Heart (tissue), 3 donors: ENCODE data around the gene MEGF9.

GRCh38 chr9:120714141-120715111, at the start of gene MEGF9:
Gene MEGF9 (minus strand): TSS chr9:120714470.
- RAMPAGE, long total RNA, 2 experiments = no peak in any of the 2 experiments

GRCh38 chr9:120746764-120747301, 32.6 kb upstream of the MEGF9 start:
- RAMPAGE, long total RNA, 2 experiments = no peak in any of the 2 experiments

DNA sequence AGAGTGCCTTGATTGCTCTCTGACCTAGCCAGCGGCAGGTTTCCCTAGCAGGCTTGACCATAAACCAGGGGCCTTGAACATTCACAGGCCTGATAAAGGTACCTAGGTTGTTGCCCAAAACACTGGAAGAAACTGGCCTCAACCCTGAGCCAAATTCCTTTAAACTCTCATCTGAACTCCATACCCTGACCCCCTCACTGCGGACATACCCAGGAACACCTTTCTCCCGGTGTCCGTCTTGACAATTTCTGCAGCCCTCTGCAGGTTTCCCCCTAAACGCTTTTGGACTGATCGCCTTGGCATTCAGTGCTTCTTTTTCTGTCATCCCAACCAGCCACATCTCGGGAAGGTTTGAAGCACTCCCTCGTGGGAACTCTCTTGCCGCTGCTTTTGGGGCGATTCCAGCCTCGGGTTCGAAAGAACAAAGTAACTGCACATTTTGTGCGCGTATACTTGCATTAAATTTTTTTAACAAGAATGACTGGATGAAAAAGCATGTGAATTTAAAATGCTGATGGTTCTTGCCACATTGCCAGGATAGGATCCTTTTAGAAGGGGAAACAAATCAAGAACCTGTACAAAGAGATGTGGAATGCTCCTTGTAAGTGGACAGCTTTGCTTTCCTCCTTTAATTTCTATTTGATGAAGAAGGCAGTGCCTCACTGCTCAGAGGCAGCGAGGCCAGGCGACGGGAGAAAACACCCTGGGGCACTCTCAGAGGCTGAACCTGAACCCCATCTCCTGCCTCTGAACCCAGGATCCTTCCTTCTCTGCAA, 694 bp downstream of the PSMD5 start:
- RAMPAGE, long total RNA, 2 experiments = no peak in any of the 2 experiments

DNA sequence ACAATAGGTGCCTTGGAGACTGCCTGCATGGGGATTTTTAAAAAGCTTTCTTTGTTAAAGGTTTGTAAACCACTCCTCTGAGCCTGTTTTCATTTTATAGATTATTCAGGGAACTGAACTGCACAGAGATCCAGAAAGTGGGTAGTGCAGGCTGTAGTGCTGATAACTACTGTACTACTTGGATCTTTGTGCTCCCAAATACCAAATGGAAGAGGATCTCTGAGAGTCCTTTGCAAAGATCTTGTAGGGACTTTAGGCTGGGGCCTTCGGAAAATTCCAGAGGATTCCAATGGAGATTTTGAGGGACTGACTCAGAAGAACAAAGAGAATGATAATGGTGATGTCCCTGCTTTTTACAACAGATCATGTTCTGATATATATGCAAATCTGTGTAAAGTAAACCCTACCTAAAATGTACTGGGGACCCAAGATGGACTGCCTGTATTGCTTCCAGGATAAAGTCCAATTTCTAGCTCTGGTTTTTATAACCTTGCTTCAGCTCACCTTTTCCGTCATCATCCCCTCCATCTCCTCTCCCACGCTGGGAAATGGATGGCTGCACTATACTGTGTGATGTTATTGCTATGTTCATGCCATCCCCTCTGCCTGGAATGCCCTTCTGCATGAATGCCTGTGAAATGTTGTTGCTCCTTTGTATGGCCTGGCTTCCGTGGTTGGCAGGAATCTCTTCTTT, 9.6 kb upstream of the PSMD5 start:
- RAMPAGE, long total RNA, 2 experiments = no peak in any of the 2 experiments

- RAMPAGE, long total RNA, 2 experiments = no peak in any of the 2 experiments
These were observed 10.8 kb upstream of the PSMD5 start for GRCh38 chr9:120853225-120854128.

DNA sequence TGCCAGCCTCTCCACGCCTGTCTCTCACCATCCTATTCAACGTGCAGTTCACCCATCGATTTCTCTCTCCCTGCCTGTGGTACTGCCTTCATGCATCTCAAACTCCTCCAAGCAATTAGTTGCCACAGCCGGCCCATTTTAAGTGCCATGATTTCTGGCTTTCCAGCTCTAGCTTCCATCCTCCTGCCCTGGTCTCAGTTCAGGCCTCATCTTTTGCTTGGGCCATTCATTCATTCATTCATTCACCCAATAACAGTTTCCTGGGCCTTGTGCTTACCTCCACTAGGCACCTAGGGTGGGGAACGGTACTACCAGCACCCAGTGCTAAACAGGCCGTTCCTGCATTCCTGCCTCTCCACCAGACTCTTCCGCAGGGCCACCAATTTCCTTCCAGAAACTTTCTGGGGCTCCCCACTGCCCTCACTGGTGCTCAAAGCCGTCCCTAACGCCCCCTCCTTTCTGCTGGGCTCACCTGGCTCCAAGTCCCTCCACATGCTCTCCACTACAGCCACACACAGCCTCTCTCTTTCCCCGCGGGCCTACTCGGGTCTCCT, 1.5 kb downstream of the PHF19 start:
- RAMPAGE, long total RNA, 2 experiments = no peak in any of the 2 experiments

GRCh38 chr9:120905026-120905719, 21.4 kb downstream of the TRAF1 start:
- RAMPAGE, long total RNA, 2 experiments = no peak in any of the 2 experiments

- RAMPAGE, long total RNA, 2 experiments = no peak in any of the 2 experiments
These were observed 6.6 kb downstream of the TRAF1 start for GRCh38 chr9:120919851-120920479.

DNA sequence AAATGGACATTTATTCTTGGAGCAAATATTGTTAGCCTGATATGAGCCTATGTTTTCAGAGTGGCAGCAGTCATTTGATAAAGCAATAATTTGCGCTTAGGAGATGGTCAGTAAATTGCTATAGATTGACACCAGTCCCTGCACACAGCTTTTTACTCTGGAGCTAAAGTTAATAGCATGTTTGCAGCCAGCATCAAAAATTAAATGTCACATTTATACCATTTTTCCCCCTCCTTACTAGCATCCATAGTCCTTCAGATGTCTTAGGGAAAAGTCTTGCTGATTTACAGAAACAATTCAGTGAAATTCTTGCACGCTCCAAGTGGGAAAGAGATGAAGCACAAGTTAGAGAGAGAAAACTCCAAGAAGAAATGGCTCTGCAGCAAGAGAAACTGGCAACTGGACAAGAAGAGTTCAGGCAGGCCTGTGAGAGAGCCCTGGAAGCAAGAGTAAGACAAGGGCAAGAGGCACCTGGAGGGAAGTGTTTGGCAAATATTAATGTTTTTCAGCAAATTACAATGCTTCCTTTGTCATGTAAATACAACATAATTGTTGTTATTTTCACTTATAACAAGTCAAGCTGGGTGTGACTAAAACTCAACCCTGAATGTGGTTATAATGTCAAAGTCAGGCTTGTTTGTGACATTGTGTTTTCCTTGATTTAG, 60.4 kb downstream of the RAB14 start:
- RAMPAGE, long total RNA, 2 experiments = no peak in any of the 2 experiments

DNA sequence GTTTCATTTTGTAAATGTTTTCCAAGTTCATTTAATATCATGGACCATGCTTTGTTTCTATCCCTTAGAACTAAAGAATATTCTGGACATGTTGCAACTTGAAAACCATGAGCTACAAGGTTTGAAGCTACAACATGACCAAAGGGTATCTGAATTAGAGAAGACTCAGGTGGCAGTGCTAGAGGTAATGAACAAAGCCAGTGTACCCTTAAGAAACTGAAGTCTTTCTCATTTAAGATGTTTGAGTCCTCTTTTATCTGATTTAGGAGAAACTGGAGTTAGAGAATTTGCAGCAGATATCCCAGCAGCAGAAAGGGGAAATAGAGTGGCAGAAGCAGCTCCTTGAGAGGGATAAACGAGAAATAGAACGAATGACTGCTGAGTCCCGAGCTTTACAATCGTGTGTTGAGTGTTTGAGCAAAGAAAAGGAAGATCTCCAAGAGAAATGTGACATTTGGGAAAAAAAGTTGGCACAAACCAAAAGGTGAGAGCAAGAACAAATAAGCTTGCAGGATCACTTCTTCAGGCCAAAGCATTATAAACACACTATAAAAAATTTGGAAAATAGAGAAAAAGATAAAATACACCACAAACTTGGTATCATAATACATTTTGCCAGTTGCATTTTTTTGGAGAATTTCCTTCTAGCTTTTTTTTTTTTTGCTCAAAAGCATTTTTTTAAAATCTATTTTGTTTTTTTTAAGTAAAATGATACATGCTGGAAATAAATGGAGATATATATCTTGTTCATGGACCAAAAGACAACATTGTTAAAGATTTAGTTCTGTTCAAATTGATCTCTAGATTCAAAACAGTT, 39.7 kb downstream of the RAB14 start:
- RAMPAGE, long total RNA, 2 experiments = no peak in any of the 2 experiments

GRCh38 chr9:121220953-121221627, 19.4 kb upstream of the RAB14 start:
- RAMPAGE, long total RNA, 2 experiments = no peak in any of the 2 experiments

GRCh38 chr9:121278354-121279283, 10.7 kb downstream of the GSN start:
- RAMPAGE, long total RNA, 2 experiments = no peak in any of the 2 experiments

GRCh38 chr9:121286292-121287384, 18.7 kb downstream of the GSN start:
- RAMPAGE, long total RNA, 2 experiments = start-site peak on the plus strand in 1 of 2 experiments, at chr9:121286524-121286653 at its widest, 239 reads per replicate

GRCh38 chr9:121287385-121287750, 19.4 kb downstream of the GSN start:
- RAMPAGE, long total RNA, 2 experiments = no peak in any of the 2 experiments

DNA sequence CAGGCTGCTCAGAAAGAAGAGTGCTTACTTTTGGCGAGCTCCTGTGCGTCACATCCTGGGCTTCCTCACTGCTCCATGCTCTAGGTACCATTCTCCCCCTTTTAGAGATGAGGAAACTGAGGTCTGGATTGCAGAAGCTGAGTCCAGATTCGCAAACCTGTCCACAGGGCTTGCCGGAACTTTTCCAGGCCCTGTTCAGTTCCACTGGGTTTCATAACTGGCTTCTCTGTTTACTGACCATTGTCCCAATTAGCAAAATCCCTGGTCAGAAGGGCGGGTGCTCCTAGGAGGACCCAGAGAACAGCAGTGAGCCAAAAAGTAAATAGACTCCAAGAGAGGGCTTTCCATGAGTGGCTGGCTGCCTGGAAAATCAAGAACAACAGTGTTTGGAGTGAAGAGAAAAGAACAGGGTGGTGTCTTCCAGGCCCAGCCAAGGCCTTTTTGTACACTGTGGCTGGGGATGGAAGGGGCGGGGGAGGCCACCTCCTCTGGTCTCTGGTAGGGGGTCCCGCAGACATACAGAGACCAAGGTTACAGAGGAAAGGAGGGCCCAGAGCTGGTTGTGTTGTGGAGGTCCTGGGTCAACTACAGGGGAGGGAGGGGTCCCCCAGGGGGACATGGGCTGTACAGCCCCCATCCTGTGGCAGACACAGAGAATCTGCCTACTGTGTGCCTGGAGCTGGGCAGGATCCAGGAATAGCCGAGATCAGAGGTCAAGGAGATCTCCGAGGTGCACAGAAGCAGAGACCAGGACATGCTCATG, 27.3 kb downstream of the GSN start:
- RAMPAGE, long total RNA, 2 experiments = no peak in any of the 2 experiments

GRCh38 chr9:121321920-121322850, 47.9 kb downstream of the STOM start:
- RAMPAGE, long total RNA, 2 experiments = no peak in any of the 2 experiments

- RAMPAGE, long total RNA, 2 experiments = no peak in any of the 2 experiments
These were observed 15.1 kb upstream of the DAB2IP start for GRCh38 chr9:121636137-121636958.

GRCh38 chr9:121701934-121702321, 50.5 kb downstream of the DAB2IP start:
- RAMPAGE, long total RNA, 2 experiments = no peak in any of the 2 experiments

- RAMPAGE, long total RNA, 2 experiments = no peak in any of the 2 experiments
These were observed 67.7 kb downstream of the DAB2IP start for GRCh38 chr9:121718974-121719659.

DNA sequence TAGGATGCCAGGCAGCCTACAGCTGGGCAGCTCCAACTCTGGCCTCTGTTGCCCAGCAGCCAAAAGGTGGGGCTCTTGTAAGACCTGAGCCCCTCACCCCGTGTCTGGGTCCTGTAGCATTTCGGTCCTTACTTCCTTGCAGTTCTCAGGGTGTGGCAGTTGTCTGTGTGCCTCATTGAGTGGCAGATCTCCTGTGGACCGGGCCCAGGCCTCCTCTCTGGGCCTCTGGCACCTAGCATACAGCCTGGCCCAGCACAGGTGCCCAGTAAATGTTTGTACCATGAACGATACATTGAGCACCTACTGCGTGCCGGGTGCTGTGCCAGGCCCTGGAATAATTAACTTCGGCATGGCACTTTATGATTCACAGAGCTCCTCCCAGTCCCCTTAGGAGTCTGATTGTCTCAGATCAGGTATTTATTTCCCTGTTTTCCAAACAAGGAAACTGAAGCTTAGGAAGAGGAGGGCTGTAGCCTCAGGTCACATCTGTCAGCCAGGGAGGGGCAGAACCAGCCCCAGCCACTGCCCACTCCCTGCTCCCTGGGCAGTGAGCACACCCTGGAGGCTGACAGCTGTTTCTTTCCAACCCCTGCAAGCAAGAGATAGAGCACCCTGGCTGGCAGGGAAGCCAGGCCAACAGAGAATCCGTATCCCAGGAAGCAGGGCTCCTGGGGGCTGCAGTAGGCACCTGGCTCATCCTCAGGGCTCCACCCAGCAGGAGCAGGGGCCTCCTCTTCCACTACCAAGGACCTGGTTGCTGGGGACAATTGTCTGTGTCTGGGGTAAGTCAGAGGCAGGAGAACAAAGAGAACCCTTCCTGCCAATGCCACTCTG, 68.9 kb downstream of the DAB2IP start:
- RAMPAGE, long total RNA, 2 experiments = no peak in any of the 2 experiments